Smooth muscle cell (in vitro differentiated cells): ENCODE data around the genes KIFC3 and ZNF319.

GRCh38 chr16:57785318-57786456 is 16.6 kb downstream of the KIFC3 start:
- RAMPAGE, long total RNA: no peak

DNA sequence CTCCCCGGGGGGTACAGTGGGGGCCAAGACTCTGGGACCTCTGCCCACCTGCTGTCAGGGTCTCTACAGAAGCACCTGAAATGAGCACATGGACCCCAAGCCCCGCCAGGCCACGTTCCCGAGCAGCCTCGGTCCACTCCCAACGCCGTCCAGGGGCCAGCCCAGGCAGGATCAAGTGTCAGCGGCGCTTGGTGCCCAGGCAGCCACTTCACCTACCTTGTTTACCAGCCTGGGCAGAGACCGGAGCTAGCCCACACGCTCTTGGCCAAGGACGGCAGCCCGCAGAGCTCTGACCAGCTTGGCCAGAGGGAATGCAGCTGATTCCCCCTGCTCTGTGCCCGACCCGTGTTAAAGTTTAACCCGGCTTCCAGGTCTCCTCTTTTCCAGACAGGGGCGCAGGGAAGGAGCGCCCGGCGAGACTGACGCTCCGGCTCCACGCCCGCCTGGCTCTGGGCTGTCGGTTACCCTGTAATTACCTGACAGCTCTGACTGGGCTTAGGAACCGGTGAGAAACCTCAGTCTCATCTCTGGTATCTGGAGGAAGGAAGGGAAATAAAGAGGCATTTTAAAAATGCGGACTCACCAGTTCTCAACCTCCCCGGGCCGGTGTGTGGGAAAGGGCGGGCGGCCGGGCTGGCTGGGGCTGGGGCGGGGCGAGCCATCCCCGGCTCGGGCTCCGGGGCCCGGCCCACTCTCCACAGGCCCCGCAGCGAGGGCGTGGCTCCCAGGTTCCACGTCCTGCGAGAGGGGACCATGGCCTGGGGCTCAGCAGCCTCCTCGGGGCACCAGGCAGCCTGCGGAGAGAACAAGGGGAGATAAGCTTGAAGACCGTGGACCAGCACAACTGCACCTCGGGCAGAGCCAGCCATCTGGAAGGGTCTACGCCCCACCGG is 4.6 kb downstream of the KIFC3 start:
- RAMPAGE, long total RNA: start-site peak on the minus strand centred at position 504 of the sequence, 373 bp wide, 17 and 12 reads in 2 replicates

DNA sequence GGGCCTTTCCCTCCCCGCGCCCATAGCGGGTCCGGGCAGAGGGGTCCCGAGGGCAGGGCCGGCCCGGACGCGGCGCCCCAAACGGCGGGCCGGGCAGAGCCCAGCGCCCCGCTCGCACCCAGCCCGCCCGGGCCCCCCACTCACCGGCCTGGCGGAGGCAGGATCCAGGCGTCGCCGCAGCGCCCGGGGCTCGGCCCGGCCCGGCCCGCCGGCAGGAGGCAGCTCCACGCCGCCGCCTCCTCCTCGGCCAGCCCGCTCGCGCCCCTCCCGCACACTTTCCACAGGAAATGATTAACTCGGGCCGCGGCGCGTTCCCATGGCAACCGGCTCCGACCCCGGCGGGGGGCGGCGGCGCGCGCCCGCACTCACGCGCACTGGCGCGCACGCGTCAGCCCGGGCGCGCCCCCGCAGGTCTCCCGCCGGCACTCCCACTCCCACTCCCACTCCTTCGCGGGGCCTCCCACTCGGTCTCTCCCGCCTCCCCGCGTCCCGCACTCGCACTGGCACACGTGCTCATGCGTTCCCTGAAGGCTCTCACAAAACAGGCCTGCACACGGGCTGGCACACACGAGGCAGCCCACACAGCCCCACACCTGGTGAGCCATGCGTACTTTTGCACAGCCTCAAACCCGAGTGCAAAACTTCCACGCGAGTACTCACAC is at the start of gene KIFC3:
TSS of gene KIFC3 (minus strand) at position 266 of the 662 bp plus-strand sequence.
- RAMPAGE, long total RNA: start-site peak on the minus strand centred at position 324 of the sequence, 796 bp wide, 5 and 6 reads in 2 replicates

GRCh38 chr16:57802888-57803182 is 544 bp upstream of the KIFC3 start:
- RAMPAGE, long total RNA: no peak

DNA sequence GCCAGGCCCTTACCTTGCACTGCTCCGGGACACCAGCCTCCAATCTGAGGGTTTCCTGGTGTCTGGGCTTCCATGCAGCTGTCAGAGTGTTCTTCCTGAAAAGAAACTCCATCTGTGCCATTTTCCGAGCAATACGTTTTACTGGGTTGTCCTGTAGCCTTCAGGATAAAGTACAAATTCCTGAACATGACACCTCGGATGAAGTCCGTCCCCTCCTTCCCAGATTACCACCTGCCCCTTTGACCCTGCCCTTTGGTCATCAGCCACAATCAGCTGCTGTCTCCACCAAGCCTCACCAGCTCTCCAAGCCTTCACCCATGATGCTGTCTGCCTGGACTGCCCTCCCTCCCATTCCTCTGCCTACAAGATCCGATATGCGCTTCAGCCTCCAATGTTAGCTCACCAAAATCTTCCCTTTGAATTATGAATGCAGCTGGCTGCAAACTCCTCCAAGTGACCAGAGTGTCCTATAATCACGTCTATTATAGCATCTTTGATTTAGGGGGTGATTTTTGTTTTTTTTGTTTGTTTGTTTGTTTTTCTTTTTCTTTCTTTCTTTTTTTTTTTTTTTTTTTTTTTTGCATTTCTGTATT is 60.5 kb upstream of the KIFC3 start:
- RAMPAGE, long total RNA: no peak

GRCh38 chr16:58000532-58001087 is at the start of gene ZNF319:
ZNF319 (minus strand) TSS chr16:58000672.
- RAMPAGE, long total RNA: no peak

GRCh38 chr16:58032508-58033535 is 7.3 kb downstream of the MMP15 start:
- RAMPAGE, long total RNA: no peak

GRCh38 chr16:58119232-58120006 is 9.8 kb downstream of the CFAP20 start:
- RAMPAGE, long total RNA: no peak

DNA sequence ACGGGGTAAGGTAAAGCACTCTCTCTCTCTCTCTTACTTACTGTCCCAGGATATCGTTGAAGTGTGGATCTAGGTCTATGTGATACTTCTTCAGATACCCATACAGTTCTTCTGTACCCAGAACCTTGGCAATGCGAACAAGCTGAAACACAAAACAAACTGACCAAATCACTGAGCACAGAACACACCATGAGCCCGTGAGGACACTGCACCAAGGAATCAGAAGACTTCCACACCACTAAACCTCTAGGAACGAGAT is 31.4 kb downstream of the CSNK2A2 start:
- RAMPAGE, long total RNA: no peak

- RAMPAGE, long total RNA: no peak
Measured at GRCh38 chr16:58418386-58418978, 26.2 kb downstream of the GINS3 start.

- RAMPAGE, long total RNA: no peak
Measured at GRCh38 chr16:58418979-58420065, 27.1 kb downstream of the GINS3 start.

GRCh38 chr16:58465658-58466099 is 34.3 kb upstream of the NDRG4 start:
- RAMPAGE, long total RNA: no peak

DNA sequence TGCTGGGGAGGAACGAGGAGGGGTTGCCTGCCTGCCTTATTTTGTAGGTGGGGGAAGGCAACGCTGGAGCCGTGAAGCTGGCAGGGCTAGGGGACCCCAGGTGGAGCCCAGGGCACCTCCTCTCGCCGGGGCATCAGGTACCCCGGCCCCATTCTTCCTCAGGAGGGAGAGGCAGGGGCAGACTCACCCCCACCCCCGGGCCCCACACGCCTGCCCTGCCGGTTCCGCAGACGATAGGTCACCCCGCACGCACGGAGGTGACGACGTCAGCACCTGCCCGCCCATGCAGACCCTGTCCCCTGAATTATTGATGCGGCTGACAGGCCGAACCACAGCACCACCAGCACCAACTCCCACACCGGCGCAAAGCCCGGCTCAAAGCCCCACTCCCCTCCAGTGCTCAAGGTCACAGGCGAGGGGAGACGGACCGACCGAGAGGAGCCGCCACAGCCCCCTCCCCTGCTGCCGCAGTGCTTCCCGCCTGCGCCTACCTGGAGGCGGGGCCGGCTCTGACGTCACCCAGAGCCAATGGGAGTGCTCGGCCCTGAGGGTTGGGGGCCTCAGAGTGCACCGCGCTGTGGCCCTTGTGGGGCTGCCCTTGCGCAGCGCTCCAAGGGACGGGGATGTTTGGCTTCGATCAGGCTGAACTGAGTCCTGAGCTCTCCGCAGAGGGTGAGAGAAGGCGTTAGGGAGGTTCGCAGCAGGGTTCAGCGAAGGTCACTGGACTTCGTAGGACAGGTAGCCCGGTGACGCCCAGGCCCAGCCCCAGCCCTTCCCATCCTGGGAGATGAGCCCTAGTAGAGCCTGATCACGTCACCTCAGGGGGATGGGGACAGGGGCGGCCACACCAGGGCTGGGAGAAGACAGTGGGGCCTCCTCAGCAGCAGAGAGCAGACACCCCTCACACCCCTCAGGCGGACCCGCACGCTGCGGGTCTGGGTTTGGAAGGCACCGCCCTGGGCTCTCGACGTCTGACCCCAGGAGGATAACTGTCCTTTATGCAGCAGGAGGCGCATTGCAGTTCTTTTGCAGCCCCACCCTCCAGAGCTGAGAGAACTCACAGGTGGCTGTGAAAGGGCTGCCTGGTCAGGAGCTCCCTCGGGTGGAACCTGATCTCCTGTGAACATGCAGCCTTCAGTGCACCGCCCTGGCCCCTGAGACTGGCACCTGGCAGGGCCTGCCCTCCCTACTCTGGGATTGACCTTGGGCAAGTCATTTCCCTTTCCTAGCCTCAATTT is 1.4 kb downstream of the NDRG4 start:
- RAMPAGE, long total RNA: no peak

GRCh38 chr16:58546188-58546694 is 30.9 kb downstream of the SETD6 start:
- RAMPAGE, long total RNA: no peak

- RAMPAGE, long total RNA: no peak
Measured at GRCh38 chr16:58852323-58852861, 118.3 kb upstream of the GOT2 start.

- RAMPAGE, long total RNA: no peak
Measured at GRCh38 chr16:64864218-64864665, 257.6 kb downstream of the CDH11 start.

DNA sequence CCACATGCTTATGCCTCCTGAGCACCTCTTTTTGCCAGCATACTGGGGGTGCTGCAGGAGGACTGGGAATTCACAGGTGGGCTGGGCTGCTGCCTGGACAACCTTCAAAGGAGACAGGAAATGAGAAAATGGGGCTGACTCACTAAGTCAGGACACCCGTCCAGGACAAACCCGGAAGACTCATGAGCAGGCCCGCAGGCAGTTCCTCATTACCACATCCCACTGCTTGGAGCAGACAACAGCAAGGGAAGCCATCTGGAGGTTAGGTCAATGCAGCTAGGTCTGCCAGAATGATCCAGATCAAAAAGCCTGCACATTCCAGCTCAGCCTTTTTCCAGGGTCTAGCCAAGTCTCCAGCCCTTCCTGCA is 536.4 kb upstream of the CDH11 start:
- RAMPAGE, long total RNA: no peak

- RAMPAGE, long total RNA: no peak
Measured at GRCh38 chr16:65965605-65965922, 400.9 kb upstream of the CDH5 start.

GRCh38 chr16:66365453-66366113 is 908 bp upstream of the CDH5 start:
- RAMPAGE, long total RNA: no peak

GRCh38 chr16:66377354-66377888 is 10.9 kb downstream of the CDH5 start:
- RAMPAGE, long total RNA: no peak